Colic lymph node (tissue), 1 donor: ENCODE results near the genes APOBEC4 and IVNS1ABP.

GRCh38 chr1:183243608-183244259 is 57.7 kb downstream of the LAMC2 start:
- PRO-cap = no peak

GRCh38 chr1:183278429-183279672 is 92.8 kb downstream of the LAMC2 start:
- PRO-cap = no peak

DNA sequence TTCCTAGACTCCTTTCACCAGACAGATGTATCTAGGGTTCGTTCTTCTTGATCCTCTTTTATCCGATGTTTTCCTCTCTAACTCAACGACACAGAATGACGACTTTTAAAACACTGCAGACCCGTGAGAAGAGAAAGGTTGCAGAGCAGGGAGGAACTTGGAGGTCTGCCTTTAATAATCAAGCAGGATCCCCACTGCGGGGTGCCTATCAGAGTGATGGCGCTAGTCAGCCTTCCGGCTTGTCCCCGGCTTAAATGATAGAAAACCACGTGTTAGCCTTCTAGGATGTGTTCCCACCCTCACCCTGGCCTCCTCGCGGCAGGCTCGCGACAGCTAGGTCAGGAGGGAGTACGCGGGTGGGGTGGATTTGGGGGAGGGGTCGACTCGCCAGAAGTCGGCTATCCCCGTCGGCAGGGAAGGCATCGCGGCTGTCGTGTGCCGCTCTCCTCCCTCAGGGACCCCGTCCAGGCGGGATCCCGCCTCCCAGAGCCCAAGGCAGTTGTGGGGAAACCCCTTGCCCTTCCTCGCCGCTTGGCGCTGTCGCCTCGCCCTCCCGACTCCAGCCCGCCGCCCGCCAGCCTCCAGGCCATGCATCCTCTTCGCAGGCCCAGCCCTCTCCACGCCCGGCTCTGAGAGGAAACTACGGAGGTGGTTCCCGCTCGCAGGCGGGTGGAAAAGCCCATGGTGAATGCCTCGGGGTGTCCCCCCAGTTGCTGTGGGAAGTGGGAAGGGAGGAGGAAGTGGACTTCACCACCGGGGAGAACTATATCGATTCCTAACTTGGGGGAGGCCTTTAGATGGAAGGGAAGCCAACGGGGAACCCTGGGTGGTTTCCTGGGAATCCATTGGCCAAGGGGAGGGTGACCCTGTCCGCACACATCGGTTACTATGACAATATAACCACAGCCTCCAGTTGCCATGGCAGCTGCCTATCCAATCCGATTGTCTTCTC is 1.1 kb upstream of the SMG7 start:
- PRO-cap = bidirectional peak, plus-strand start at position 365 of the sequence, minus-strand start at position 256 of the sequence; bidirectional peak, plus-strand start at position 520 of the sequence, minus-strand start at position 561 of the sequence

- PRO-cap = no peak
Measured at GRCh38 chr1:183634872-183635371, 661 bp downstream of the ARPC5 start.

GRCh38 chr1:183636712-183637093 is 1.1 kb upstream of the ARPC5 start:
- PRO-cap = no peak

DNA sequence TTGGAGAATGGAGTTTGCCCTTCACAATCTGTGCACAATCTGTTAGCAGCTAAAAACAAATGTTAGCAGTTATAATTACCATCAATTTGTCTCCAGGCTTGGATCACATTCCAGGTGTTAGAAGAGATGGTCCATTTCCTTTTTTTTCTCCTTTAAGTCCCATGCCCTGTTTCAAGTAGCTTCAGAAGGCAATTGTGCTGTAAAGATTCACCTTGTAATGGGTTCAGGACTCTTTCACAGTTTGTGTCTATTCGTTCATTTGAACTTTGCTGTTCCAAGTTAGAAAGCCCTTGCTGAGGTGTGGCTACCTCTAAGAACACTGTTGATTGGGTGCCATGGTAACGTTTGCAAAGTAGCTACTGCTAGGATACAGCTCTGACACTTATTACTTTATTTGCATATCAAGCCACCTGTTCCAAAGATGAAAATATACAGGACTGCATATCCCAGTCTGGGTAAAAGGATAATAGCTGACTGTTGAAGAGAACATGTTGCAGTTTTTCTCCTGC is at the start of gene APOBEC4:
APOBEC4 (minus strand) TSS at position 324 of the 509 bp plus-strand sequence.
- PRO-cap = no peak

DNA sequence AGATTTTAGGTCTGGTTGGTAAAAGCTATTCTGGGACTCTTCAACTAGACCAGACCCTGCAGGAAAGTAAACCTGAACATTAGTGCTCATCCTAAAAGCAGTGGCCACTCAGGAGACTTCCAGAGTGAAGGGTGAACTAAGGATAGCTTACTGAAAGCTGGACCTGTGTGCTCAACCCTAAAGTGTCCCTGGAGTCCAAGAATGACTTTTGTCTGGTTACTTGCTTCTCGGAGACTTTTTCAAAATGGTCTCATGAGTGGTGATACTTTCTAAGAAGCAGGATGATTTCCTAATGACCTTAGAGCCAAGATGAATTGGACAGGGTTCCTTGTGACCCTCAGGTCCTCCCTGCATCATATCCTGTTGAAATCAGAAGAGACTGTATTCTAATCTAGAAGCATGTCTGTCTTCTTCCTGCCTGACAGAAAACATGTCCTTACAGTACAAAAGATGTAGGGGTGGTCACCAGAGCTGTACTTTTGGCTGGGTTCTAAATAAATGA is 16.7 kb downstream of the RGL1 start:
- PRO-cap = no peak

GRCh38 chr1:183847388-183848111 is 42.6 kb downstream of the RGL1 start:
- PRO-cap = no peak

DNA sequence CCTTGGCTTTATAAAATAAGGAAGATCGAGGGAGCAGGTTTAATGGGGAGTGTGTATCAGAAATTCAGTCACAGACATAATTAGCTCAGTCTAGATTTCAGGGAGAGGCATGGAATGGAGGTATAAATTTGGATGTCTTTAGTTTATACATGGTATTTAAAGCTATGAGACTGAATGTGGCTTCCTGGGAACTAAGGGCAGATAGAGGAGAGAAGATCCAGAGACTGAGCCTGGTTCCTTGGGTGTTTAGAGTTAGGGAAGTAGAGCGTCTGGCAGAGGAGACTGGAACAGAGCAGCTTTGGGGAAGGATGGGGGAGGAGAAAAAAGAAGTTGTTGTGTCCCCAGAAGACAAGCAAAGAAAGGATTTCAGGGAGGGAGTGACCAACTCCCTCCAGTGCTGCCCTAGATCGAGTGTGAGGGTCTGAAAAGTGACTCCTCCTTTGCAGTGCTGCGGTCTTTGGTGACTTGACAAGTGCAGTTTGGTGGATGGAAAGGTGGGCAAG is 62.2 kb downstream of the RGL1 start:
- PRO-cap = no peak

DNA sequence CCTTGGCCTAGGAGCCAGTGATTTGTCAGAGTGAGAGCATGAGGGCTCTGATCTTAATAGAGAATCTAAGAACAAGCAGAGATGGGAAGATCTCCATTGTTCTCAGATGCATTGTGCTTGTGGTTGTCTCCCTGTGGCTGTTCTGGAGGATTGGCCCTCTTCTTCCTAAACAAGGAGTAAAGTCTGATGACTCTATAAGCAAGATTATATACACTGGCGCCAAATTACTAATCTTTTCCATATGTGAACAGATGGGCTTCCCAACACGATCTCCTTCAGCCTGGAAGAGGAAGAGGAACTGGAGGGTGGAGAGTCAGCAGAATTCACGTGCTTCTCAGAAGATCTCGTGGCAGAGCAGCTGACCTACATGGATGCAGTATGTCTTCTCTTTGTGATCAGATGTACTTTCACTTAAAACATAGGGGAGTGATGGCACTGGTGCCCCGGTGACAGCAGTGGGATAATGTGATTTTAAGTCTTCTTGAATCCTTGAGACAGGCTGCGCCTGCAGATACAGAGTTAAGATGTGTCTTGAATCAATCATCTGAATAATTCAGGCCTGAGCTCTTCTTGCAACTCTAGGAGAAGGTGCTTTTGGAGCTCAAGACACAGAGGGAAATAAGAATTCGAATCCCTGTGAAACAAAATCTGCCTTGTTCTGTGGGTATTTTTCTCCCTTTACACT is 78.8 kb downstream of the RGL1 start:
- PRO-cap = no peak

DNA sequence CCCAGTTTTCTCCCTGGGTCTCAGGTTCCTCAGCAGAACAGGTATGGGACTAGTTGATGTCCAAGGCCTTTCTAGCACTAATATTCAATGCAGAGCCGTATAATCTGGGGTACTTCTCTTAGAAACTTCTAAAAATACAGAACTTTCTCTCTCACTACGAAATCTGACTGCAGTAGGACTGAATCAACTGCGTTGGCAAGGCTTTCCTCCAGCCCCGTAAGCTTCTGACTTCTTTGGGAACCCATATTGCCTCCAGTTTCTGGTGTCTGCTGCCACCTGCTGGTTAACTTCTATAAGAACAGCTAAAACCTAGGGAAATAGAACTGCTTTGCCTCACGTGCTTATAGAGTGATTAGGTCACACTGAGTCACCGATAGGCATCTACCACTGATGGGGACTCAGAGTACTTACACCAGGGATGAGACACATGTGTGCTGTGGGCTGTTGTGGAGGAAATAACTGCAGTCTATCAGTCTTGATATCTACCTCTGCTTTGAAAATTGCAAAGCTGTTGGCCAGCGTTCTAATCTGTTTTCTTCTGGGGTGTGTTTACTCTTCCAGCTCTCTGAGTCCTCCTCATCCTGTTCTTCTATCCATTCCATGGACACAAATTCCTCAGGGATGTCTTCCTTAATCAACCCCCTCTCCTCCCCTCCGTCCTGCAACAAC is 111.1 kb downstream of the RGL1 start:
- PRO-cap = no peak

- PRO-cap = no peak
Measured at GRCh38 chr1:184283925-184284629, 102.8 kb upstream of the C1orf21 start.

DNA sequence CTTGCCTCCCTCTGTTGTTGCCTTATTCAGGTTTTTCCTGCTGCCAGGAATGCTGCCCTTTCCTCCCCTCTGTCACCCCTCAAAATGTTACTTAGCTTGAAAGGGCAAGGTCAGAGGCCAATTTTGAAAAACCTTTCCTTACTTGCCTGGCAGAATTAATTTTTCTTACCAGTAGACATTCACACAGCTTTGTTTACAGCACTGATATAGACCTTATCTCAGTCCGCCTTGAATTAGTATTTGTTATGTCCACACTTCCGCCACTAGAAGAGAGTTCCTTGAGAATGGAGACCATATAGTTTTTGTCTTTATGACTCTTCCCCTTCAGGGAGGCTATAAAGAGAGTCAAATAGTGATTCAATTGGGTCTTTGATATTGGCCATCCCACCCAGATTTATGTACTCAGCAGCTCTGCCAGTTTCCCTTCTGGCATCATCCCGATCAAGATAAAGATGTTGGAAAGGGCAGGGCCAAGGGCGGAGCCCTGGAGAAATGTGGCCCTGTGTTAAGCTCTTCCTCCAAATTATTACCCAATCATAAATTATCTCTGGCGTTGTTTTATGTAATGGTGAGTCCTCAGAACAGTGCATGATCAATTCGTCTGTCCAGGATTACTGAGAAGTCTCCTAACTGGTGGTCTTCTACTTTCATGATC is 38.9 kb downstream of the C1orf21 start:
- PRO-cap = no peak

DNA sequence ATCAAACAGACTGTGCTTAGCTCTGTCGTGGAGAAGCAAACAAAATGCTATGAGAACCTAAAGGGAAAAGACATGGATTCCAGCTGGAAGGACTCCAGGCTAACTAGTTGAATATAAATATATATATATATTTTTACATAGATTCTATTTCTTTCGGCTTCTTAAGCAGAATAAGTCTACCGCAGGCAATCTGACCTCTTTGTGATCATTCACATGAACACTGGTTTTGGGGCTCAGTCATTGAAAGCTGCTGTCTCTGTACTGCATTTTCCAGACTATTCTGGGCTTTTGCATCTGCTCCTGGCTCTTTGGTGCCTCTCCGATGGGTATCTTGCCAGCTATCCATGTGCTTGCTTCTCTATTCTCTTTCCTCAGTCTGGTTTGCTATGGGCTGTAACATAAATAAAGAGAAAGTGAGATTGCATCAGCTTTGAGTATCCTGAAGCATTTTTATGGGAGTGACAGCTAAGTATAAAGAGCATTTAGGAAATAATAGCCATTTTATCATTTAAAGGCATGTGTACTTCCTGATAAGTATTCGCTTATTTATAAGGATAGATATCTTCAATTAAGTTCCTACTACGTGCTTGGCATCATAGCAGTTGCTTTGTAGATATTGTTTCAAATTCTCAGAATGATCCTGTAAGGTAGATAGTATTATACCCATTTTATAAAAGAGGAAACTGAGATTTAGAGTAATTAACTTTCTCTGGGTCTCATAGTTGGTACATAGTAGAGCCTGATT is 70.7 kb downstream of the C1orf21 start:
- PRO-cap = no peak

DNA sequence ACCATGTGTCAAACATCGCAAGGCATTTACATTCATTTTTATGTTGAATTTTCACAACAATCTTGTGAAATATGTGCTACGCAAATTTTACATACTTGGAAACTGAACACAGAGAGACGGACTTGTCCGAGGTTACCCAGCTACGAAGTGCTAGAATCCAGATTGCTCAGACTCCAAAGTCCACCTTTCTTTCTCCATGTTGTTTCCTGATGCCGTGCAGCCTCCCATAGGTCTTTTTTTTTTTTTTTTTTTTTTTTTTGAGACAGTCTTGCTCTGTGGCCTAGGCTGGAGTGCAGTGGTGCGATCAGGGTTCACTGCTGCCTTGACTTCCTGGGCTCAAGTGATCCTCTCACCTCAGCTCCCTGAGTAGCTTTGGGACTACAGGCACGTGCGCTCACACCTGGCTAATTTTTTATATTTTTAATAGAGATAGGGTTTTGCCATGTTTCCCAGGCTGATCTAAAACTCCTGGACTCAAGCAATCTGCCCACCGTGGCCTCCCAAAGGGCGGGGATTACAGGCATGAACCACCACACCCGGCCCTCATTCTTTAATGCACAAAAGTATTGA is 92.6 kb downstream of the C1orf21 start:
- PRO-cap = no peak

GRCh38 chr1:184492628-184492918 is 105.7 kb downstream of the C1orf21 start:
- PRO-cap = no peak

- PRO-cap = no peak
Measured at GRCh38 chr1:184504435-184504650, 117.5 kb downstream of the C1orf21 start.

- PRO-cap = no peak
Measured at GRCh38 chr1:184620935-184621418, 133.7 kb downstream of the EDEM3 start.

DNA sequence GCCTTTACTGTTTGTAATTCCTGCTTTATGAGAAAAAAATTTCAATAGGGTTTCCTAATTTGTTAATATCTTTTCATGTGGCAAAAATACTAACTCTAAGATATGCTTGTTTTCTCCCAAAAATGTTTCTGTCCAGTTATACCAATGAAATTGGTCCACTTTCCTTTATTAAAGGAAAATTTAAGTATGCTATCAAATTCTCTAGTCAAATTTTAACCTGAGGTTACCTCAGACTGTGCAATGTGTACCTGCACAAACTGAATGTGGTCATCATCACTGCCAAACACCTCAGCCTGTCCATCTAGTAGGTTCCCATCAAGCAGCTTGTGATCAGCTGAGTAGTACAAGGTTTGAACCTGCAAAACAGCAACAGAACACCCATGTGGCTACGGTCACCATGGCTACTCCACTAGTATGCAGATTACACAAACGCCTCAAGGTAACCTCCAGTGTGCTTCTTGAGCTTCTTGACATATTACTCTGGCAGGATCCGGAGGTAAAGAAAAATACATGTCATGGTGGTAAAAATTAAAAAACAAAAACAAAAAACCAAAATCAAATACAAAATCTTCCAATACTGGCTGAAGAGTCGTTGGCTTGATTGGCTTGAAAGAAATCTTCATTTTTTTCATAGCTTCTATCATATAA is 11.6 kb downstream of the IVNS1ABP start:
- PRO-cap = no peak

- PRO-cap = bidirectional peak, plus-strand start at chr1:185317453, minus-strand start at chr1:185317240
Measured at GRCh38 chr1:185316479-185317375, at the start of gene IVNS1ABP. Gene IVNS1ABP, minus strand, starts transcription at chr1:185317243.